Placental epithelial cell (primary cell): ENCODE measurements around a stretch of chr5.

GRCh38 chr5:14369124-14369548 lies 212.5 kb upstream of the OTULINL start:
- CAGE, long polyA plus RNA: no peak

GRCh38 chr5:14440120-14440496 lies 141.5 kb upstream of the OTULINL start:
- CAGE, long polyA plus RNA: no peak

DNA sequence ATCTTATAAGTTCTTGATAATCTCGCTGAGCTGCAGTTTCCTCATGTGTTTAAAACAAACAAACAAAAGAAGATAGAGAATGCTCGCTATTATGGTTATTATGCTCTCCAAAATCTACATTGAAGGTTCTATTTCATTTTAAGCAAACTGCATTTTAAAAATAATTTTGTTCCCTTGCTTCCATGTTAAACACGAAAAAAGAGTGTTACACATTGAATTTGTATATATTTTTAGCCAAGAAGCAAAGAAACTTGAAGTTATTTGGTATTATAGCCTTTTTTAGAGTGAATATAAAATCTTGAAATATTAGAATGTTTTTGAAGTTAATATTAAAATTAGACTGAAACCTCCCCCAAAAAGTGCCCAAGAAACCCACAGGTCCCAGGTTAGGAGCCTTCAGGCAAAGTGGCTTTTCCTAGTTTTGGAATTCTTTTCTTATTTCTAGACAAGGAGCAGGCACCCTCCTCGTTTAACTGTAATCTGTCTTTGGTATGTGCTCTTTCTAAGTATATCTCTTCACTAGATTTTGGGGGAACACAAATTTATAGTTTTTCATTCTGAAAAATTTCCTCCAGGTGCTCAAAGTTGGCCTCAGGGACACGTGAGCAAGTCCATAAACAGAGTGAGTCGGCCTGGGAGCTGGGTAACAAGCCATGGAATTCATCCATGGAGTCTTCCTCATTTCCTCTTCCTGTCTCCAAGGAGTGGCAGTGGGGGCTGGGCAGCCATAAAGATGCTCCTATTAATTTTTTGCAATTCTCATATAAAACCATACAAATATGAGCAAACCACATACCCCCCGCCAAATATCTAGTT lies 136.9 kb upstream of the OTULINL start:
- CAGE, long polyA plus RNA: no peak

DNA sequence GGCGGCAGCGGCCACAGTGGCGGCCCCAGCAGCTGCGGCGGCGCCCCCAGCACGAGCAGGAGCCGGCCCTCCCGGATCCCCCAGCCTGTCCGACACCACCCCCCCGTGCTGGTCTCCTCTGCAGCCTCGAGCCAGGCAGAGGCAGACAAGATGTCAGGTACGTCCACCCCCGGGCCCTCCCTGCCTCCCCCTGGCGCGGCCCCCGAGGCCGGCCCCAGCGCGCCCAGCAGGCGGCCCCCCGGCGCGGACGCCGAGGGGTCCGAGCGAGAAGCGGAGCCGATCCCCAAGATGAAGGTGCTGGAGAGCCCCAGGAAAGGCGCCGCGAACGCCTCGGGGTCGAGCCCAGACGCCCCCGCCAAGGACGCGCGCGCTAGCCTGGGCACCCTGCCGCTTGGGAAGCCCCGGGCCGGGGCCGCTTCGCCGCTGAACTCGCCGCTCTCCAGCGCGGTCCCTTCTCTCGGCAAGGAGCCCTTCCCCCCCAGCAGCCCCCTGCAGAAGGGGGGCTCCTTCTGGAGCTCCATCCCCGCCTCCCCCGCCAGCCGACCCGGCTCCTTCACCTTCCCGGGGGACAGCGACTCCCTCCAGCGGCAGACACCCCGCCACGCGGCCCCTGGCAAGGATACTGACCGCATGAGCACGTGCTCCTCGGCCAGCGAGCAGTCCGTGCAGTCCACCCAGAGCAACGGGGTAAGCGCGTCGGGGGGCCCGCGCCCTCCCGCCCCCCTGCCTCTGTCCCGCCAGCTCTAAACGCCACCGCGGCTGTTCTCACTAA lies 93.8 kb upstream of the OTULINL start:
- CAGE, long polyA plus RNA: no peak

DNA sequence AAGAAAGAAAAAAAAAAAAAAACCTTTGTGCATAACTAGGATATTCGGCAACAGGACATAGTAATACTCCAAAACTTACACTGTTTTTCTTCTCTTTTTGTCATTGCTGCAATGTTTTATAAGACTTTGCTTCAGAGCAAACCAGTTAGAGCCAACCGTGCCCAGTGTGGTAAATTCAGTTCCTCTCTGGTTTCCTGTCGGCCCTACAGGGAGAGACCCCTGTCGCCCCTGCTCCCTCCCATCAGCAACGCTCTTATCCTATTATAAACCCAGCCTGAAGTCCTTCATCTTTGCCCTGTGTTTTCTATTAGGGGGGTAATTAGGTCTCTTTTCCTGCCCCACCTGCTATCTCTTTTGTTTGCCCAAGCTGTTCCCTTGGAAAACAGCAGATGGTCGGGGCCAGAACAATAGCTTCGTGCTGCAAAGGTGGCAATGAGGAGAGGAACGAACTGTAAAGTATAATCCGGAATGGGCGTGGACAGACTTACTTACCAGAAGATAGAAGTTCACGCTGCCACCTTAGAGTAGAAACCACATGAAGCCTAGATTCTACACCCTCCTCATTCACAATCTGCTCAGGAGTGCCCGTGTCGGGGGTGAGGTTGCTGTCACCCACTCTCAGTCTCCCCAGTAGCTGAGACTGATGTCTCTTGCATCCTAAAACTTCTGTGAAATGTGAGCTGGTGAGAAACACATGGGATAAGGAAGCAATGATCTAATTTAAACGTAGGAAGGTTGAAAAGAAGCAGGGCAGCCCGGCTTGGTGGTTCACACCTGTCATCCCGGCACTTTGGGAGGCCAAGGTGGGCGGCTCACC lies 21.4 kb upstream of the OTULINL start:
- CAGE, long polyA plus RNA: no peak

GRCh38 chr5:14586987-14587680 lies 5.5 kb downstream of the OTULINL start:
- CAGE, long polyA plus RNA: no peak

DNA sequence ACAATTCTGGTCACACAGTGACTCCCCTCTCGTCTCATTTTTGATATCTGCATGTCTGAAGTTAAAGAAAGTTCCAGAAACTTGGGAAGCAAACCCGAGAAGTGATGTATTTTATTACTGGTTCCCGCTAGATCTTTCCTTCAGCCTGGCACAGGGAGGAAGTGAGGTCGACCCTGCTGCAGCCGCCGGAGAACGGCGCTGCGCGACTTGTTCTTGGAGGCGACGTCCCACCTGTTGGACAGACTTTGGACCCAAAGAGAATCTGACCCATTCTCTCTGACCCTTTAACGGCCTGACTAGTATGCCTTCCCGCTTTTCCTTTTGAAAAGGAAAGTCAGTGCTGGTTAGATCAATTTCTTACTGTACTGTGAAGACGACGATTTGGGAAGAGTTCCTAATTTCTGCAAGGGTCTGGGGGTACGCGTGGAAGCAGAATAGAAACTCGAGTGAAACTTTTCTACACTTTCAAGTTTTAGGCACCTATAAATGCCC lies 701 bp downstream of the OTULIN start:
- CAGE, long polyA plus RNA: no peak

DNA sequence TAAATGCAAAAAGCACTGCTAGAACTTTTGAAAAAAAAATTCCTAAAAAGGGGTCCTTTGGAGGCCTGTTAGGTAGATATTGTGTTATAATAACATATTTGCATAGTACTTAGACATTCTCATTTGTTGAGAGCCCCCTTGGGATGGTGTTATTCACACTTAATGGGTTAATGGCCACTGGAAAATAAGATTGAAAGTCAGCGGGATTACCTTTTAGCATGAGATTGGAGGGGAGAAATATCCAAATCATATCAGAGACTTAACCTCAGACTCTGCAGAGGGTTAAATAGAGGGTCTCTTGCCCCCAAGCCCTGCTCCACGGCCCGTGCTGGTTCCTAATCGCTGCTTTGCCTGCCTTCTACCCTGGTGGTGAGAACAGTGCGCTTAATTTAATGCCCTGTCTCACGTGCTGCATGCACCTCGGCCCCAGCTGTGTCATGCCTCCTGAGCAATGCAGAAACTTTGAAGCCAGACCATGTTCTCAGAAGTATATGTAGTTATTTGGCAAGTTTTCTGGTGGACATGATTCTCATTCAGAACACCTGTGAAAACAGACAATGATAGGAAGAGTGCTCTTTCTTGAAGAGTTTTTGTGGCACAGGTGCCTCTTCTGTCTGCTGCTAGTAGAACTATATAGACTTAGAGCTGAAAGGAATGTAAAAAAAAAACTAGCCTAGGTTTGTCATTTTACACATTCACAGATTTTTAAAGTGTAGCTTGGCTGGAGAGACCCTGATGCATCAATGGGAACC lies 1.4 kb downstream of the OTULIN start:
- CAGE, long polyA plus RNA: no peak

GRCh38 chr5:14668235-14668857 lies 3.8 kb downstream of the OTULIN start:
- CAGE, long polyA plus RNA: no peak

GRCh38 chr5:14742322-14743099 lies 78.0 kb downstream of the OTULIN start:
- CAGE, long polyA plus RNA: no peak

DNA sequence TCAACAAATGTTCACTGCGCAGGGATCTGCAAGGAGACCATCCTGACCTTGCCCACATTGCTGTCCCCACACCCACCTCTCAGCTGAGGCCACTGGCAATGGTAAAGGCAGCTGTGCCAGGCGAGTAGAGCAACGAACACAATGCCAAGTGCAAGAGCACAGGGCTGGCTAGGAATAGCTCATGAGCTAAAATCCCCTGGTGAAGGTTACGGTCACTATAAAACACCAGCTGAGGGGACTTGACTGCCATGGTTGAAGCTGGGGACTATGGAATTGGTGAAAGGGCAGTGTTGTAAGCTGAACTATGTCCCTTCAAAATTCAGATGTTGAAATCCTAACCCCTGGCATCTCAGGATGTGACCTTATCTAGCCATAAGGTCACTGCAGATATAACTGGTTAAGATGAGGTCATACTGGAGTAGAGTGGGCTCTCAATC lies 96.1 kb downstream of the OTULIN start:
- CAGE, long polyA plus RNA: no peak

DNA sequence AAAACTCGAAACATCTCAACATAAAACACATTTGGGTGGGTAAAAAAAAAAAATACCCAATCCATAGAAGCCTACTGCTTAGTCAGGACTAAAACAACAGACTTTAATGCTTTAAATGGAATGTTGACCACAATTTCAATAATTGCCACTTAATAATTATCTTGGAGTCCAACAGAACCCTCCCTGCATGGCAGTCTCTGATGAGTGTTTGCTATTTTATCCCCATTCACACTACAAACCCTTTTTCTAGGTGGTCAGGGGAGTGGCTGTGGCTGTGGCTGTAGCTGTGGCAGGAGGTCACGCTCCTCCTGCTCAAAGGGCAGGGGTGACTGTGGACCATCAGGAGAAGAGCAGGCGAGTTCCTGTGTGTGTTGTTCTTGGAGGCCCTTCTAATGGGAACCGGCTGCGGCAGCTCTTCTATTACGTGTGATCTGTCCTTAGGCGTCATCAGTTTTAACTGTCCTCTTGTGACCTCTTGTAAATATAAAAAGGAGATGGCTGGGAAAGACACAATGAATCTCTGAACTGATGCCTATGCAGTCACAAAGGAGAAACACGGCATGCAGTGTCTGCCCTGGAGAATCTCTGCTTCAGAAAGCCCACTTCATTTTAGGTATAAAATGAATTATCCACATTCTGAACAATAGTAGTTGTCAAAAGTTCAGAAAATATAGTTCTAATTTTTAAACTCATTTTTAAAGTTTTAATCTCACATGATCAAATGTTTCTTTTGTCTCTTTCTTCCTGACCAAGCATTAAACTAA lies 65.1 kb downstream of the ANKH start:
- CAGE, long polyA plus RNA: no peak

DNA sequence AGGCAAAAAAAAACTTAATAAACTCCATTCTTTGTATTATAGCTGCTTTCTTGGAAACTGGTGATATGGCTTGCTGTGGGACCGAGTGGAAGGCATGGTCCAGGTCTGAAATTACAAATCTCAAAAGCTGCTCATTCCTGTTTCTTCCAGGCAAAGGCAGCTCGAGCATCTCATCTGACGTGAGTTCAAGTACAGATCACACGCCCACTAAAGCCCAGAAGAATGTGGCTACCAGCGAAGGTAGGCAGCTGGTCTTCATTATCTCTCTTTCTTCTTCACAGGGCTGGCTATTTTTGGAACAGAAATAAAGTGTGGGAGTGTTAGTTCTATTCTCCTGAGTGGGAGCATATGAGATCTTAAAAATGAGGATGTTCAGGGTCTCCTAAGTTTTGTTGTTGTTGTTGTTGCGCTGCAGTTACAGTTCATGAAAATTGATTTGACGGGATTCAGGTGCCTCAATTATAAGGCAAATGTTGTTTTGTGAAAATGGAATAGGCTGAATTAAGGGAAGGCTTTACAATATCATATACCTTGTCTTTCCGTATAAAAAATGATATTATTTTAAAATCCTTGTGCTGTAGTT lies 115.9 kb downstream of the FBXL7 start:
- CAGE, long polyA plus RNA: no peak

DNA sequence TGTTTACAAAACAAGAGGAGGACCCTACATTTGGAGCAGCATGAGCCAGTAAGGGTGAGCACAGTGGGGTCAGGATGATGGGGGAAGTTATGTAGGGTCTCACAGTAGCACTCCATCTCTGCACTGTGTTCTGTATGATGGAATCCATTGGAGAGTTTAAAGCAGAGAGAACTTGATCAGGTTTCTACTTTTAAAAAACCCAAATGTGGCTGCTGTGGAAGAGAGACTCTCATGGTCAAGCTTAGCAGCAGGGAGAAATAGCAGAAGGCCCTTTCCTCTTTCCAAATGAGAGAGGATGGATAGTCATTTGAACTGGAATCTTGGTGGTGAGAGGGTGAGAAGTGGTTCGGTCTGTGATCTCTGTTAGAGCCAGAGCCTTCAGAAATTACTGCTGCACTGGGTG lies 245.7 kb downstream of the FBXL7 start:
- CAGE, long polyA plus RNA: no peak

DNA sequence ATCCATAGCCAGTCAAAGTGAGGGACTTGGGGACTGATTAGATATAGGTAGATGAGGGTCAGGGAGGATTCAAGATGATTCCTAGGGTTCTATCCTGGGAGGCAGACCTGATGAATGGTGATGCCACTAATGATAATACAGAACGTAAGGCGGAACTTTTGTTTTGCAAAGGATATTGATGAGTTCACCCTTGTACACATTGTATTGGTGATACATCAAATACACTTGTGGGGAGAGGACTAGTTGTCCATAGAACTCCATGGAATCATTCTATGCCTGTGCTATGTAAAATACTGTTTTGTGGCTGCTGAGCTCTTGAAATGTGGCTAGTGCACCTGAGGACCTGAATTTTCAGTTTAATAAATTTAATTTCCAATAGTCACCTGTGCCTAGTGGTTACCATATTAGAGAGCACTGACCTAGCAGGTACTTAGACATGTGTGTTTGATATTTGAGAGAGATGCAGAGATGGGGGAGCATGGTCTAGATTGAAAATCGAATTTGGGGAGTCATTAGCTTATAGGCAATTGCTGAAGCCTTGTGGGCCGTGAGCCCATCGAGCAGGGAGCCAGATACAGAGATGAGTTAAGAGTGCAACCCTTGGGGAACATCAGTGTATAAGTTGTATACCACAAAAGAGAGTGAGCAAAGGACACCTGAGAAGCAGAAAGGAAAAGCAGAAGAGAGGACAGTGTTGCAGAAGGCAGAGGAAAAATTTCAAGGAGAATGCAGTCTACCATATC lies 263.5 kb downstream of the MARCHF11 start:
- CAGE, long polyA plus RNA: no peak

GRCh38 chr5:16544693-16545023 lies 72.1 kb downstream of the RETREG1 start:
- CAGE, long polyA plus RNA: no peak

DNA sequence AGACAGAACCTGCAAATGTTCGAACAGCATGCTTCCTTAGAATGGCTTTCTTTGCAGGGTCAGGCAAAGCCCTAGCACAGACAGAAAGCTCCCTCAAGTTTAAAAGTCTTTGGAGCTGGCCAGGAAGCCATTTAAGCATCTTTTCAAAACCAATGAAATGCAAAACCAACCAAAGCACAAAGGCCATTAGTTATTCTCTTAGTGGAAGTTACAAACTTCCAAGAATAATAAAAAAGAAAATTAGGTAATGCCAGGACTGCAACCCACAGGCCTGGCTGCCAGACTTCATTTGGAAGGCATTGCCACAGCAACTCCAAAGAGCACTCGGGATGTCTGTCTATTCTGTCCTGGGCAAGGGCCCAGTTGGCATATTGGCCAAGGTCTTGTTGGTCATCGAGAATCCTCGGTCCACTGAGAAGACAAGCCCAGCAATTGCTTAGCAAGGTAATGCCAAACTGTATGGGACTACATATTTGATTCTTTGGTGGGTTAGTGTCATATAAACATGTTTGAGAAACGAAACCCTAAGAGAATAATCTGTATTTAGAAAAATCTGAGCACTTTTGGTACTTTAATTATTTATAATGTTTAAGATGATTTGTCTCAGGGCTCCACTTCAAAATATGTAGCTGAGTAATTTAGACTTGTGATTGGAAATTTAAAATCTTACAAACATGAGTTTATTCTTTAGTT lies 41.3 kb downstream of the RETREG1 start:
- CAGE, long polyA plus RNA: no peak

GRCh38 chr5:16626698-16627345 lies 10.0 kb upstream of the RETREG1 start:
- CAGE, long polyA plus RNA: no peak

DNA sequence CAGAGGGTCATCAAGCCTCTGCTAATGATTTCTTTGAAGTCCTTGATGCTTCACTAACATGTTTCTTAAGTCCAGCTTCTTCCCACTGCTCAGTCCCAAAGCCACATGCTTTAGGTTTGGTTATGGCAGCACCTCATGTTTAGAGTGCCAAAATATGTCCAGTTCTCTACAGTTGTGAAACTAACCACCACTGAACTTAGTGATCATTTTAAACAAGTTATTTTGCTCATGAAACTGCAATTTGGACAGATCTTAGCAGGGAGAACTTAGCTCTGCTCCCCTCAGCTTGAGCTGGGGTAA lies 39.9 kb upstream of the RETREG1 start:
- CAGE, long polyA plus RNA: no peak

DNA sequence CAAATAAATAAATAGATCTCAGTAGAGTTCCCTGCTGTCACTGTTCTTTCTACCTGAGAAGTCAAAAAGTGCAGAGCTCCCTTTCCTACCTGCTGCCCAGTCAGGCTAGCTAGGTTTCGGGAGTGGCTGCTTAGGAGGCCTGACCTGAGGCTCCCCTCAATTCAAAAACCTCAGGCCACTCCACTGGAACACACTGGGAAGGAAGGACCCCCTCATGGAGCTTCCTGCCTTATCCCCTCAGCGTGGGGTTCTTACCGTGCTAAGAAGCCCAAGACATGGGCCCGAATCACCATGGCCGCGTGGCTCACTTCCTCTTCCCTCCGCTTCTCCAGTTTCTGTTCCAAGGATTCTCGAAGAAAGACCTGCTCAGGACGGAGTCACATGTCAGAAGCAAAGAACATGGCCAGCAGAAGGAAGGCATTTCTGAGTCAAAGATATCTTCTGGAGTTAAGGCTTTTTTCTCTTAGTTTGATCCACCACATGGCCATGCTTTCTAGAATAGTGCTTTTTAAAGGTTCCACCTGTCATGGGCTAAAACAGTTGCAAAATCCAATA lies 87.6 kb upstream of the RETREG1 start:
- CAGE, long polyA plus RNA: no peak